Gastroesophageal sphincter (tissue), 4 donors: Measurements from ENCODE around the genes LARS1, RBM27 and MARCOL.

DNA sequence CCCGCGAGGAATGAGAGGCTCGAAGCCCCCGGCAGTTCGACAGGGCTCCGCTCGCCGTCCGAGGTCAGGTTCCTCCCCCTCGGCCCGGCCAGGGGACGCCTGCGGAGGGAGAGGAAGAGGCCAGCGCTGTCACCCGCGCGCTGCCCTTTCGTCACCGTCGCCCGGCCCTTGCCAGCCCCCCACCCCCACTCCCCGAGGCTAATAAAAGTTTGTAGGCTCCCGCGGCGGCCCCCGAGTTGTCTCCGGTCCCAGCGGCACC lies 651 bp downstream of the NR3C1 start:
- PRO-cap, result bidirectional peak, plus-strand start at position 102 of the sequence, minus-strand start at position 71 of the sequence
- RAMPAGE, long total RNA, 4 experiments, result no peak in any of the 4 experiments

DNA sequence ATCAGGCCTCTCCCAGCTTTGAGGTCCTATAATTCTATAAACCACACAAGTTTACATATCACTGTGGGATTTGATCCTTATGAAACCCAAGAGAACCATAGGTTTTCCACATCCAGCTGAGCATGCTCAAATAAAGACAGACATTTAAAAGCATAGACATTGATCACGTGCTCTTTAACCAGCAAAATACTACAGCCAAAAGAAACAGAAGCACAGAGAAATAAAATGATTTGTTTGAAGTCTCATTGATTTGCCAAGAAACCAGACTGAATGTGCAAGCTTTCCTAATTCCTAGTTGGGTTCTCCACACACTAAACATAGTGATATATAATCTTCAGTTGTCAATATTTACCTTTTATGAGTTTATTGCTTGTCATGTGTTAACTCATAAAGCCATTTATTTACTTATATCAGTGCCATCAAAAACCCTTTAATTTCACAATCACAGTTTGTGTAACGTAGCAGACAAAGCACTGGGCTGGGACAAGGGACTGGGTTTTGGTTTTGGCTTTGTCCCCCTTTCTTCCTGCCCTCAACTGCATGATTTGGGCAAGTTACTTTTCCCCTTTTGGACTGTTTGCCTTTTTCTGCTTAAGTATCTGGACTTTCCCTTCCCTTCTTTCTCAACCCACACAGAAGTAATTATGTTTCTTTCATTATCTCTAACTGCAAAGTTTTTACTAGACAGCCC lies 14.5 kb upstream of the NR3C1 start:
- PRO-cap, result no peak
- RAMPAGE, long total RNA, 4 experiments, result no peak in any of the 4 experiments

DNA sequence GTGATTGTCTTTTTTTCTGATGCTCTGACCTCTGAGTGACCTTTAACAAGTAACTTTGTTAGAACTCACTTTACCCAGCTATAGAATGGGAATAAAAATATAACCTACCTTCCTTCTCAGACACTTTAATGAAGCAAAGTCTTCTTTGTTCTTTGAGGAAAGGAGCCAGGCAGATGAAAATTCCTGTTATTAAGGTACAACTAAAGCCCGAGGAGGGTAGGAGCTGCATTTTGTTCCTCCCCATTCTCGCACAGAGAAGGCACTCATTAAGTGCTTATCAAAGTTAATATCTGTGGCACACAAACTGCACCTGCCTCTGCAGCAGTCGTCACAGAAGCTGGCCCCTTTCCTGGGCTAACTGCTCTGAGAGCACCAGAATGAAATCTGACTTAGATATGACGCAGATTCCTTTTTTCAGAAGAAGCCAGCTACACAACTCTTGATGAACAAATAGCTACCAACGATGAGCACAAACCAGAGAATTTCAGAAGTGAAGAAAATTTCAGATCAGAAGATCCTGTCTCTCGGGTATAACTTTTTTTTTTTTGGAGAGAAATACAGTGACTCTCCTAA lies 31.0 kb upstream of the NR3C1 start:
- PRO-cap, result no peak
- RAMPAGE, long total RNA, 4 experiments, result no peak in any of the 4 experiments

GRCh38 chr5:143635044-143635626 lies 176.8 kb upstream of the HMHB1 start:
- PRO-cap, result unidirectional peak, plus-strand start at chr5:143635434
- RAMPAGE, long total RNA, 4 experiments, result no peak in any of the 4 experiments

DNA sequence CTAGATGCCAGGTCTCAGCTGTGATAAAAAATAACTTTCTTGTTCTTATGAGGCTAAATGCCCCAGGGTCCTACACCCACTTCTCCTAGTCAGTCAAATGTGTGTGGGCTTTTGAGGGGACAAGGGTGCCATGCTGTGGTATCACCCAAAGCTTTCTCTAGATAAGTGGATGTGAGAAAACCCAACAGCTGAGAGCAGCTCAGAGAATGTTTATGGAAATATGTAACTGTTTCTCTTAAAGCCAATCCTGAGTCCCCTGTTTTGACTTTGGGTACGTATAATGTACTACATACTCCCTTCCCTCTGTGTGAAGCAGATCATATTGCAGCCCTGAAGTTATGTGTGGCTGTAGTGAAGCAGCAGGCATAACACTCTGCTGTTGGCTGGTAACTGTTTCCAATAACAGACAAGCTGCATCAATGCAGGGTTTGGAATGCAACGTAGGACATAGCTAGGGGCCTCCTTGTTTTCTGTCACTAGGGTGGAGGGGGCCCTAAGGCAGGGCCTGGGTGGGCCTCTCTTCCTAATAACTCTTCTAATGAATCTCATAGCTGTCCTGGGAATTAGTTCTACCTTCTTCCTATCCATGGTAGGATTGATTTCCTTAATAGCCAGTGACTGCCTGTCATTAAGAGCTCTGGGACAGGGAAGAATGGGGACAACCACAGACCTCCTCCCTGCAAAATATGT lies 129.8 kb upstream of the HMHB1 start:
- PRO-cap, result no peak
- RAMPAGE, long total RNA, 4 experiments, result no peak in any of the 4 experiments

GRCh38 chr5:145940936-145941597 lies 4.7 kb downstream of the SH3RF2 start:
- PRO-cap, result no peak
- RAMPAGE, long total RNA, 4 experiments, result no peak in any of the 4 experiments

GRCh38 chr5:146027584-146028187 lies 77.7 kb downstream of the PLAC8L1 start:
- PRO-cap, result no peak
- RAMPAGE, long total RNA, 4 experiments, result no peak in any of the 4 experiments

- PRO-cap, result bidirectional peak, plus-strand start at chr5:146182856, minus-strand start at chr5:146182647
- RAMPAGE, long total RNA, 4 experiments, result start-site peak on the minus strand in 4 of 4 experiments, at chr5:146182594-146182665 at its widest, 825 to 2,305 reads per replicate
These were observed at the start of gene LARS1 for GRCh38 chr5:146182312-146183037. TSS of gene LARS1 (minus strand) at chr5:146182650.

- PRO-cap, result bidirectional peak, plus-strand start at chr5:146203605, minus-strand start at chr5:146203347; unidirectional peak, minus-strand start at chr5:146203782
- RAMPAGE, long total RNA, 4 experiments, result start-site peak on the plus strand in 4 of 4 experiments, at chr5:146203557-146203634 at its widest, 115 to 548 reads per replicate
These were observed at the start of gene RBM27 for GRCh38 chr5:146203530-146204207. TSS of gene RBM27 (plus strand) at chr5:146203605.

DNA sequence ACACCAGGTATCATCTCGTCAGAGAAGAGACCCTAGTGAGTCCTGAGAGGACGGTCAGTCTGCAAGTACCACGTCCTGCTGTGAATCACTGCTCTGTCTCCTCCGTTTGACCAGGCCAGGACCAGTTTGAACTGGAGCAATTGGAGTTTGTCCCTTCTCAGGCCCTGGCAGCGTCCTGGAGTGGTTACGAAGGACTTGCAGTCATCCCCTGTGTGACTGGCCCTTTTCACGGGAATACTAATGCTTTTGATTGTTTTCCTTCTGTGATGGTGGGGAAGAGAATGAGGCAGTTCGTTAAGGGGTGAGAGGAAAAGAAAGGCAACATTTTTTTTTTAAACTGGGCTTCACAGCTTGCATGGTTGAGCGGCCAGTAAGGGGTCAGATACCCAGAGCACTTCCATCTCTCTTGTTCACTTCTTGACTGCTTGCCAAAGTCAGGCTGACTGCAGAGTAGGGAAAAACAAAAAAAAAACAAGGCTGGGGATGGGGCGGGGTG lies 153.5 kb upstream of the STK32A start:
- PRO-cap, result unidirectional peak, minus-strand start at position 128 of the sequence; unidirectional peak, minus-strand start at position 182 of the sequence
- RAMPAGE, long total RNA, 4 experiments, result start-site peak on the minus strand in 3 of 4 experiments, centred at positions 90 to 134 of the sequence, 7 to 15 reads per replicate

- PRO-cap, result no peak
- RAMPAGE, long total RNA, 4 experiments, result no peak in any of the 4 experiments
These were observed 126.5 kb downstream of the STK32A start for GRCh38 chr5:147361425-147361671.

DNA sequence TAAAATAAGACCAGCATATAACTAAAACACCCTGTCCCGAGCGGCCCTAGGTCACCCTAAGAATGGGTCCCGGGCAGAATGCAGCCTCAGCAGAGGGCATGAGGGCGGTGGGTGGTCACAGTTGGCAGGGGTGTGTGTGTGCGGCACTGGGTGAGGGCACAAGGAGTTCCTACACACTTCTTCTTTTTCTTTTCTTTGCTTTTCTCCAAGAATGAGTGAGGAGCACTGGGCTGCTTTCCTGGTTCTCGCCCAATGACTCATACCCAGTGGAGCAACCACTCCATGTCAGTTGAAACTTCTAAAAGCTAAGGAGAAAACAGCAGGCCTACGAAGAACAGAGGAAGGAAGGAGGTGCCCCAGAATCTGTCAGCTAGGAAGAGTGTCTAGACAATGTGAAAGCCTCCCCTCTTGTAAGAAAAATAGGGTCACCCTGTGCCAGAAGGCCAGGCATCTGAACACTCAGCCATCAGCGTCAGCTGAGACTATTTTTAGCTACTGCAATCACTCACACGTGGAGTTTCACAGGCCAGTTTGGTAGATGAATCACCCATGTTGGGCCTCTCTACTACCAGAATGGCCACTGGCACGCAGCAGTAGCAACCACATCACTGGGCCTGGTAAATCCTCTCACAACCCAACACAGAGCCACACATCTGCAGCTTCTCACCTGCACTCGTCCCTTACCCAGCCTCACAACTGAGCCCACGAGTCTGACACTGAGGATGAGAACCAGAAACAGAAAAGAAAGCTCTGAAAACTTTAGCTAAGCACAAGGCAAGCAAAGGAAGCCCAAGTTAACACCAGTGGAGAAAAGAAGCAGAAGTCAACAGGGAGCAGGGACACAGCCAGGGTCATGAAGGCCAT lies 105.7 kb downstream of the DPYSL3 start:
- PRO-cap, result bidirectional peak, plus-strand start at position 571 of the sequence, minus-strand start at position 381 of the sequence
- RAMPAGE, long total RNA, 4 experiments, result no peak in any of the 4 experiments

DNA sequence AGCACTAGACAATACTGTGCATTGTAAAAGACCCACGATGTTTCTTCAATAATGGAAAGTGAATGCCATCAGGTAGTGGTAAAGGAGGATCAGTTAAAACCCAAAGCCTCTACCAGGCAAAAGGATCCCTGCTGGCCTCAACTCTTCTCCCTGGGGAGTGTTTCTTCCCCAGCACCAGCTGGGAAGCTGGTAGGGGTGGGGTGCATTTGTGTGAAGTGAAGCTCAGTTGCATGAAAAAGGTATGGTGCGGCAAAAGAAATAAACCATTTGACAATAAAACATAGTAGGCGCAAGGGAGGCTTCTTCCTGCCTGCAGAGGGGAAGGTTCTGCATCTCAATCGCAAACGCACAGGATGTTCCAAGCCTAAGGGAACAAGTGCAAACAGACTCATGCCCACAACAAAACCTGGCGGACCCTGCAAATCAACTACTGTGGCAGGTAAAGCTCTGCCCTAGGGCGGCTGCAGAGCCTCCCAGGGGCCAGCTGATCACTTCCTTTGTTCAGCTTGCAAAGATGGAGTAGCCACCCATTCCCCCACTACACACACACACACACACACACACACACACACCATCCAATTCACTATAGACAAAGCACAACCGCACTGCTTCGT lies 57.9 kb downstream of the DPYSL3 start:
- PRO-cap, result bidirectional peak, plus-strand start at position 430 of the sequence, minus-strand start at position 340 of the sequence
- RAMPAGE, long total RNA, 4 experiments, result no peak in any of the 4 experiments

DNA sequence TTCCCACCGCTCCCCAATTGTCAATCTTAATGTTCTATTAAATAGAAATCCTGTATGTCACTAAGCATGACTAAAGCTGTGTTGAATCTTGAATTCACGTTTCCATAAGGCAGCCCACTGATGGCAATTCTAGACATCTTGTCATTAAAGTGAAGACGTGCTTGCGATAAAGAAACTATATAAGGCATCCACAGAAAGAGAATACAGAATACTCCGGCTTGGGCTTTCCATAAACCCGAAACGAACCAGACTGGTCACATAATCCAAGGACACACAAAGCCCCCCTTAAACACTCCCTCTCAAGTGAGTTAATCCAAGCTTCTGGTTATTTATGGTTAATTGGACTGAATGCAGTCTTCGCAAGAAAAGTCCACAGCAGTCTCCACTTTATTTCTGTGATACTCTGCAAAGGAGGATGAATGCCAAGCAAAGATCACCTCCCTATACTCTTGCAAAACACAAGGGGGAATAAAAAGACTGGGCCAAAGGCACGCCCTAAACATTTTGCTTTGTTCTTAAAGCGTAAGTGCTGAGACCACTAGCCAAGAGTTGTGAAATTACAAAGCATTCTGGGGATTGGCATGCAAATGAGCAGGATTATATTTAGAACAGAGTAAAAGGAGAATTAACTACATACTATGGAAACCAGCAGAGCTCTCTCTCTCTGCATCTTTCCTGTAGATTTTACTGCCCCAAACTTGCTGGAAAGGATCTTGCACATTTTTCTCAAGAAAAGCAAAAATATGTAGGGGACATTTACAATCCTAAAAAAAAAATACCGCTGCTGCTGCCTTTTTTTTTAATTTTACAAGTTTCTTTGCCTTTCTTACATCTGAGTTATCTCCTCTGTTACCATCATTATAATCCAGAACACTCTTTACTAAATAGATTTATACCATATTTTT lies 54.6 kb downstream of the DPYSL3 start:
- PRO-cap, result bidirectional peak, plus-strand start at position 632 of the sequence, minus-strand start at position 405 of the sequence
- RAMPAGE, long total RNA, 4 experiments, result no peak in any of the 4 experiments

GRCh38 chr5:147486847-147487541 lies 22.9 kb downstream of the DPYSL3 start:
- PRO-cap, result no peak
- RAMPAGE, long total RNA, 4 experiments, result no peak in any of the 4 experiments

GRCh38 chr5:147659396-147659777 lies 123.1 kb downstream of the JAKMIP2 start:
- PRO-cap, result no peak
- RAMPAGE, long total RNA, 4 experiments, result no peak in any of the 4 experiments

GRCh38 chr5:148070169-148070618 lies 6.4 kb downstream of the SPINK5 start:
- PRO-cap, result no peak
- RAMPAGE, long total RNA, 4 experiments, result no peak in any of the 4 experiments

GRCh38 chr5:148131020-148131604 lies 37.2 kb upstream of the SPINK14 start:
- PRO-cap, result no peak
- RAMPAGE, long total RNA, 4 experiments, result no peak in any of the 4 experiments

DNA sequence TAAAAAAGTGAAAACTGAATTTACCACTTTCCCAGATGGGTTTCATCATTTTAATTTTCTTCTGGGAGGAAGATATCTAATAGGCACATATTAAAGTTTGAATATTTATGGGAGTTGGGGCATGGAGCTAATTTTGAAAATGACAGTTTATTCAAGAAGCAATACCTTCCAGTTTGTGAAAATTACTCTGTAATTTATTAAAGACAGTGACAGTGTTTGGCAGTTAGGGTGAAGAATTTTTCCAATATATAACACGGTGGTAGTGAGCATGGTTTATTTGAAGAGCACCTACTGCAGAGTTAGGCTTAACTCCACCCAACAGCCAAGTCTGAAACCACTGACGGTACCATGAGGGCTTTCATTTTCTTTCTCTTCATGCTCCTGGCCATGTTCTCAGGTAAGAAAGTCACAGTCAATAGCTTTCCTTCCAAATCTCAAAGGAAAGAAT lies at the start of gene MARCOL:
MARCOL (plus strand) TSS at position 276 of the 448 bp plus-strand sequence.
- PRO-cap, result no peak
- RAMPAGE, long total RNA, 4 experiments, result no peak in any of the 4 experiments

DNA sequence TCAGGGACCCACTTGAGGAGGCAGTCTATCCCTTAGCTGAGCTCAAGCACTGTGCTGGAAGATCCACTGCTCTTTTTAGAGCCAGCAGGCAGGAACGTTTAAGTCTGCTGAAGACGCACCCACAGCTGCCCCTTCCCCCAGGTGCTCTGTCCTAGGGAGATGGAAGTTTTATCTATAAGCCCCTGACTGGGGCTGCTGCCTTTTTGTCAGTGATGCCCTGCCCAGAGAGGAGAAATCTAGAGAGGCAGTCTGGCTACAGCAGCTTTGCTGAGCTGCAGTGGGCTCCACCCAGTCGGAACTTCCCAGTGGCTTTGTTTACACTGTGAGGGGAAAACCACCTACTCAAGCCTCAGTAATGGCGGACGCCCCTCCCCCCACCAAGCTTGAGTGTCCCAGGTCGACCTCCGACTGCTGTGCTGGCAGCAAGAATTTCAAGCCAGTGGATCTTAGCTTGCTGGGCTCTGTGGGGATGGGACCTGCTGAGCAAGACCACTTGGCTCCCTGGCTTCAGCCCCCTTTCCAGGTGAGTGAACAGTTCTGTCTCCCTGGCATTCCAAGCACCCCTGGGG lies 12.2 kb downstream of the SPINK13 start:
- PRO-cap, result no peak
- RAMPAGE, long total RNA, 4 experiments, result no peak in any of the 4 experiments